Mucosa of descending colon (tissue), 1 donor: ENCODE measurements around the gene TIFAB.

DNA sequence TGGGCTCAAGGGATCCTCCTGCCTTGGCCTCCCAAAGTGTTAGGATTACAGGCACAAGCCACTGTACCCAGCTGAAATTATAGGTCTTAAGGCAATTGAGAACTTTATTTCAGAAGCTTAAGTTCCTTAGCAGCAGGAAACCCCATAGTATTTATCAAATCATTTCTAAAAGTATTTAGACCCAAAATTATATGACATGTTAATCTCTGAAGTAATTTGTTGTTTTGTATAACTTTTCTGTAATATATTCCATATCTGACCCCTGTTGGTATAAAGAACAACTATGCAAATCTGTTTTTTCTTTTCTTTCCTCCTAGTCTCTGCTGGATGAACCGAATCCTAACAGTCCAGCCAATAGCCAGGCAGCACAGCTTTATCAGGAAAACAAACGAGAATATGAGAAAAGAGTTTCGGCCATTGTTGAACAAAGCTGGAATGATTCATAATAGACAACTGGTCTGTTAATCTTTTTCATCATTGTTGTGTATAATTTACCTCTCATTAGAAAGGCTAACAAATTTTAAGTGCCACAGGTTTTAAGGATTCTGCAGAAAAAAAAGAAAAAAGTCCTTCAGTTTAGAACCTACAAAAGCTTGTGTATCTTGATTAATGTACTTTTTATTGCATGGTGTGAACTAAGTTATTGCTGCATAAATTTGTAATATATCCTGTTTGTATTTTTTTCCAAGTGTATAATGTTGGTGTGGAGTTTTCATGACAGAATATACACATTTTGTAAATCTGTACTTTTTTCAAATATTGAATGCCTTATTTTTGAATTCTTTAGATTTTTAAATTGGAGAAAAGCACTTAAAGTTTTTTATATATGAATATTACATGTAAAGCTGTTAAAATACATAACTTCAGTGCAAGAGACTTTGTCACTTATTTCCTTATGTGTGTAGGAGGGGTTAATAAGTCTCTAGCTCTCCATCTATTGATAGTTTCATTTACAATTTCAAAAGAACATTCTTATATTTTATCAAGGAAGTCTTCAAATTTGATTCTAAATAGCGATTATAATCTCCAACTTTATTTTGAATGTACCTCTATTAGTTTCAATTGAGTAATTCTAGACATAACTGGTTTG is 18.9 kb downstream of the UBE2B start:
- PRO-cap = no peak

DNA sequence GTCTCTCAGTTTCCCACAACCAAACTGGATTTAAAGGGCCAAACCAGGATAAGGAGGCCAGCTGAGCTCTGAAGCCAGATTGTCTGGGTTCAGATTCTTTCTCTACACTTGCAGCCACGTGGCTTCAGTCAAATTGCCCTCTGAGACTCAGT is 25.5 kb upstream of the CDKN2AIPNL start:
- PRO-cap = no peak

GRCh38 chr5:134509207-134509806 is 16.2 kb upstream of the JADE2 start:
- PRO-cap = no peak

GRCh38 chr5:134511730-134512552 is 13.5 kb upstream of the JADE2 start:
- PRO-cap = bidirectional peak, plus-strand start at chr5:134512126, minus-strand start at chr5:134511859

- PRO-cap = no peak
These were observed 51.1 kb downstream of the JADE2 start for GRCh38 chr5:134576394-134577169.

DNA sequence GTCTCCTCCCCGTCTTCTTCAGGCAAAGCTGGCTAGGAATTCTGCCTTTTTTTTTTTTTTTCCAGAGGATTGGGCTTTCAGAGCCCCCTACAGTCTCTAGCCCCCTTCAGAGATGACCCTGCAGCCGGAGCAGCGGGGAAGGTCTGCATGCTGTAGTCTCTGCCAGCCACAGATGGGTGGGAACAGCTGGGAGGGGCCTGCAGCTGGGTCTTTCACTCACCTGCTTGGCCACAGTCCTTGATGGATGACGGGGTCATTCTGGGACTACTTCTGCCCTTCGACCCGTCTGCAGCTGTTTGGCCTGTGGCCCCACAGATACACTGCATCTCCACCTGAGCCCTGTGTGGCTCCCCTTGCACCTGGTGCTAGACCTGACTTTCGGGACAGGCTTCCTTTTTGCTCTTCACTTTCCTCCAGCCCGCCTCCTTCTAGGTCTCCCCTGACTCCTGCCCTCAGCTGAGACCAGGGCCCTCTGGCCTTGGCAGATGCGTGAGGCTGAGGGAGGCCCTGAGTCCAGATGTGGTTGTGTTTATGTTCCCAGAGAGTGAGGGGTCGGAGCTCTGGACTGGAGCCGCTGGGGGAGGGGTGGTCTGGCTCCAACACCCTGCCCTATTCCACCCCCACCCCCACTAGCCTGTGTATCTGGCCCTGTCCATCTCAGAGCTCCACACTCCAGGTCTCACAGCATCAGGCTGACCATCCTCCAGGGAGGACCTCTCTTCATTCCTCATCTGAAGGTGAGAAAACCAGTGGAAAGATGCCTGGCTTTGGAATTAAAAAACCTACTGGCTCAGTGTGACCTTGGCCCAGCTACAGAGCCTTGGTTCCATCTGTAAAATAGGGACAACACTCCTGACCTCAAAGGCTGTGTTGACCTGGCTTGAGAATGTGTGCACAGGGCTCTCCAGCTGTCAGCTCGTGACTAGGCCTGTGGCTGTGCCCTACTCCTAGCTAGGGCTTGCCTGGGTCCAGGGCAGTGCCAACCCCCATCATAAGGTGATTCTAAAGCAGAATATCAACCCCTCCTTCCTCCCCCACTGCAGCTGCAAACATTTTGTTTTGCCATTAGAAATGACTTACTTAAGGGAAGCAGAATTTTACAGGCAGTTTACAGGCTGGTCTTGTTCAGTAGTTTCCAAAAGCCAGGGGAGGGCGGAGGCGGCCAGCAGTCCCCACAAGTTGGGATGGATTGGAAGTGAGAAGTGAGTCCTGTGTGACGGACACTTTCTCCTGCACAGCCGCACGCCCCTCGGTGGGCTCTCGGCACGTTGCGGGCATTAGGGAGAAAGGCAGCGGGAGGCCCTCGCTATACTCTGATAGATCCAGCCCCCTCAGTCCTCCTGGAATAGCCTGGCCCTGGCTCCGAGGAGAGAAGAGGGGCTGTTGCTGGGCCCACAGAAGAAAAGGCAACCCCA is 7.6 kb downstream of the PITX1 start:
- PRO-cap = no peak

DNA sequence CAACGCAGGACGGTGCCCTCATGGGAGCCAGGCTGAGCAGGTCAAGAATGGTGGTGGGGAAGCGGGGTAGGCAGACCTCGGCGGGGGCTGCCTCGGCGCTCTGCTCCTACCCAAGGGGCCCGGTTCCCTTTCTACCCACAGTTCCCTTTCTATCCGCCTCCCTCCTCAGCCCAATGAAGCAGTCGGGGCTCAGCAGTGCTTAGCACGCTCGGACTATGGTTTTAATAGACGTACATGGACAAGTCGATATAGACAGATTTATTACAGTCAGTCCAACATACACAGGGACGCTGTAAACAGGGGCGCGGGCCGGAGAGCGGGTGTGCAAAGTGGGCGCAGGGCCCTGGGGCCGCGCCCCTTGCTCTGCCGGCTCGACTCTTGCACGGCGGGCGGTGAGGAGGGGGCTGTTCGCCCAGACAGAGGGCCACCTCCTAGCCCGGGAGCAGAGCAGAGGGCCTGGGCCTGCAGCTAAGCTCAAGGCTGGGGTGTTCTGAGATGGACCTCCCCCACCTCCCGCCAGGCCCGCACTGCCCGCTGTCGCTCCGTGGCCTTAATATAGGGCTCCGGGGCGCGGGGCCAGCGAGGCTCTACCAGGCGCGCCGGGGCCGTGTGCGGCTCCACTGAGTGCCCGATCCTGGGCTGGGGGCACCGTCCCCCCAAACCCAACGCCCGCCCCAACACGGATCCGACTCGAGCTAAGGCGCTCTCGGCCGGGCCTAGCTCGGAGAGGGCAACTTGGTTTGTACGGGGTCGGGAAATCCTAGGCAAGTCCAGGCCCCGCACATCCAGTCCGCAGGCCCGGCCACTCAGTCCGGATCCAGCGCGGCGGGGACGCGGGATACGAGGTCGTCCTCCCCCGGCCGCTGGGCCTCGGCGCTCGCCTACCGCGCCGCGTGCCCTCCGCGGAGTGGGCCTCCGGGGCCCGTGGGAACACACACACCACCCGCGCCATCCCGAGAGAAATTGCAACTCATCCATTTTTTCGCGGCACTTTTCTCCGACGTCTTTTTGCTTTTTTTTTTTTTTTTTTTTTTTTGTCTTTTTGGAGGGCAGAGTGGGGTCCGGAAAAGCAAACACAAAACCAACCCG is 6.1 kb downstream of the PITX1 start:
- PRO-cap = no peak

GRCh38 chr5:135032664-135033920 is 936 bp downstream of the PITX1 start:
- PRO-cap = no peak

DNA sequence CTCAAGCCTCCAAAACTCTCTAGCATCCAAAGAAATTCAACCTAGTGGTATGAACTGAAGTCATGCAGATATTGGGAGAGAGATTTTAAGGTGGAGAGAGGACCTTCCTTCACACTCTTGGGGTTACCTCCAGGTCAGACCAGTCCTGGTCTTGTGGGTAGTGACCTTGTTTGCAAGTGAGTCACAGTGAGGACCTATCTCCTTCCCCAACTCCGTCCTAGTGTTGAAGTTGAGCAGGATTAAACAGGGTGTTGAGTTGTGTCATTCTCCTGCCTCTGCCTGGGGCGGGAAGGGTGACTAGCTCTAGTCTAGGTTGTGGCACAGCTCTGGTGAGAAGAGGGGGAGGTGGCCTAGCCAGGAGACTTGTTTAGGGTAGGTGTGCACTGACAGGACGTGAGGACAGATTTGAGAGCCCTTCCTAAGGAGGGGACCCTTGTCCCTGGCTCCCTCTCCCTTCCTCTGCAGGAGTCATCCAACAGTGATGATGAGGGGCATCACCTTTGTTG is 119.6 kb upstream of the PITX1 start:
- PRO-cap = no peak

DNA sequence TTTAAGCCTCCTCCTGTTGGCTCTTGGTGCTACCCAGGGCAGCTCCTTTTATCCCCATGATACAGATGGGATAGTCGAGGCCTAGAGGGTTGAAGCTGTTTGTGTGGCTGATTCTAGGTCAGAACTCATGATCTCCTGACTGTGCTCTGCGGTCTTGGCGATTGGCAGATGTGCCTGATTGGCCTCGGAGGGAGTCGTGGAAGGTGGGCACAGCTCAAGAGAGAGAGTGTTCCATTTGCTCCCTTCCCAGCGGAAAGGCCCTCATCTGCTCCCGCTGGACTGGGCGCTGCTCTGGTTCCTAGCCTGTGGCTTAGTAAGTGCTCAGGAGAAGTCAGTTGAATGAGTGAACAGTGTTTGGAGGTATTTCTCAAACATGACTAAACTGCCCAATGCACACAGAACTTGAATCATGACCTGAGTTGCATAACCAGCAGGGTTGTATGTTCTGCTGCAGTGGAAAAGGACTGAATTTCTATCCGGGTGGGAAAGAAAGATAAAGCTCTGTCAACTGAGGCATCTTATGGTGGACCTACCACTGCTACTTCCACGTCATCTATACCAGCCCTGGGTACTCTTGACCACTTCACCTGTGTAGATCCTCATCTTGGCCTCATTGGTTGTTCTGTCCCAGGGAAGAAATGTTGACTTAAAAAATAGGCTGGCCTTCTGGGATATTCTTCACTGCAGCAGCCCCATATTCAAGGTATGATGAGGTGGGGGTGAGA is 120.2 kb upstream of the PITX1 start:
- PRO-cap = no peak

- PRO-cap = no peak
These were observed 158.2 kb upstream of the PITX1 start for GRCh38 chr5:135192075-135192721.

DNA sequence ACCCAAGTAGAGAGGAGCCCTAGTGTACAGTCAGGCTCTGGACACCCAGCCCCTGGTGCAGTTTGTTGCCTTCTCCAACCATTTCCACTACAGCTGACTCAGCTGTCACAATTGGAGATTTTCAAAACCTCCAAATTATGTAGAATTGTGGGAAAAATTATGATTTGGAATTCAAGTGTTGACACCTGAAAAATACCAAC is 32.2 kb downstream of the MACROH2A1 start:
- PRO-cap = no peak

- PRO-cap = no peak
These were observed 23.2 kb downstream of the MACROH2A1 start for GRCh38 chr5:135375660-135376320.

- PRO-cap = no peak
These were observed 22.5 kb downstream of the MACROH2A1 start for GRCh38 chr5:135376428-135377062.

DNA sequence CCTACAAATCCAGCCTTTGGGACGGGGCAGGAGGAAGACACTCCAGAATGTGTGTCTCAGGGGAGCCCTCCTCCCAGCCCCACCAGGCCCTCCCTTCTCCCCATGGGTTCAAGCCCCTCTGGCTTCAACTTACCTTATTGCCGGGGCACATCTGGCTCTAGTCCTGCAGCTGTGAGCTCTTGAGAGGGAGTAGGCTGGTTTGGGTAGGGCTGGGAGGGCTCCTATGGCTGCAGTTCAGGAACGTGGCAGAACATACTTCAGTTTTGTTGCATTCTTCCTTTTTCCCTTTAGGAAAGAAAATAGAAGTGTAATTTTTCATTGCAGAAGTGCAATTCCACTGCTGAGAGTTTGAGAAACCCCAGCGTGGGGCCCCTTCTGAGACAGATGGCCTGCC is at the start of gene TIFAB:
Gene TIFAB, minus strand, starts transcription at position 276 of the 394 bp plus-strand sequence.
- PRO-cap = no peak

GRCh38 chr5:136019323-136019804 is 9.4 kb upstream of the TGFBI start:
- PRO-cap = no peak

DNA sequence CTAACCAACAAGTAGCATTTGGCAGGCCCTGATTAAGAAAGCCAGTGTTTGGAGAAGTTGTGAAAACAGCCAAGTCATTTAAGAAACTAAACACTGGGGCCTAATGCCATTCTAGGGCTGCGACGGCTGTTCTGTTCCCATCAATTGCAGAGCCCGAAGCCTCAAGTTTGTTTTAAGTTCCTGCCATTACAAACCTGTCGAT is 4.5 kb upstream of the TGFBI start:
- PRO-cap = no peak

- PRO-cap = no peak
These were observed 27.9 kb downstream of the TGFBI start for GRCh38 chr5:136056450-136057269.

DNA sequence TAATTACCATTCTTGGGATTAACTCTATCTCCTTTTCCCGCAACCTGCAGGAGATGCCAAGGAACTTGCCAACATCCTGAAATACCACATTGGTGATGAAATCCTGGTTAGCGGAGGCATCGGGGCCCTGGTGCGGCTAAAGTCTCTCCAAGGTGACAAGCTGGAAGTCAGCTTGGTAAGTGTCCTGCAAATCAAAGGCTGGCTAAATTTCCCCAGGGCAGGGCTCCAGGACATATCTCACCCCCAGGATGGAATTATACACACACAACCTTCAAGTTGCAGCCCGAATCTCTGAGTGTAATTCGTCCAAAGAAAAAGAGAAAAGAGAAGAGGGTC is 30.2 kb downstream of the TGFBI start:
- PRO-cap = no peak

GRCh38 chr5:137063256-137063680 is 435.9 kb downstream of the SPOCK1 start:
- PRO-cap = no peak